Monocyte (primary cell): ENCODE results near the genes CCL7 and SLFN5.

DNA sequence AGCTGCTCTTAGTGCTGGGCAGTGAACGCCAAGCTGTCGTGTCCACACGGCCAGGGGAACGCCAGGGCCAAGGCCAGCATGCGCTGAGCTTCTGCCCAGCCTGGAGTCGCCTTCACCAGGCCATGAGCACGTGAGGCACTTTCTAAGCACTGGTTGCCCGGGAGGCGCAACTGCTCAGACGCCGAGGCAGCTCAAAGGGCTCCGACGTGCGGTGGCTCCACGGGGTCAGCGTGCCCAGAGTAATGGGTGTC is 9.1 kb downstream of the CDK5R1 start:
- PRO-cap, 2 experiments: no peak in any of the 2 experiments

DNA sequence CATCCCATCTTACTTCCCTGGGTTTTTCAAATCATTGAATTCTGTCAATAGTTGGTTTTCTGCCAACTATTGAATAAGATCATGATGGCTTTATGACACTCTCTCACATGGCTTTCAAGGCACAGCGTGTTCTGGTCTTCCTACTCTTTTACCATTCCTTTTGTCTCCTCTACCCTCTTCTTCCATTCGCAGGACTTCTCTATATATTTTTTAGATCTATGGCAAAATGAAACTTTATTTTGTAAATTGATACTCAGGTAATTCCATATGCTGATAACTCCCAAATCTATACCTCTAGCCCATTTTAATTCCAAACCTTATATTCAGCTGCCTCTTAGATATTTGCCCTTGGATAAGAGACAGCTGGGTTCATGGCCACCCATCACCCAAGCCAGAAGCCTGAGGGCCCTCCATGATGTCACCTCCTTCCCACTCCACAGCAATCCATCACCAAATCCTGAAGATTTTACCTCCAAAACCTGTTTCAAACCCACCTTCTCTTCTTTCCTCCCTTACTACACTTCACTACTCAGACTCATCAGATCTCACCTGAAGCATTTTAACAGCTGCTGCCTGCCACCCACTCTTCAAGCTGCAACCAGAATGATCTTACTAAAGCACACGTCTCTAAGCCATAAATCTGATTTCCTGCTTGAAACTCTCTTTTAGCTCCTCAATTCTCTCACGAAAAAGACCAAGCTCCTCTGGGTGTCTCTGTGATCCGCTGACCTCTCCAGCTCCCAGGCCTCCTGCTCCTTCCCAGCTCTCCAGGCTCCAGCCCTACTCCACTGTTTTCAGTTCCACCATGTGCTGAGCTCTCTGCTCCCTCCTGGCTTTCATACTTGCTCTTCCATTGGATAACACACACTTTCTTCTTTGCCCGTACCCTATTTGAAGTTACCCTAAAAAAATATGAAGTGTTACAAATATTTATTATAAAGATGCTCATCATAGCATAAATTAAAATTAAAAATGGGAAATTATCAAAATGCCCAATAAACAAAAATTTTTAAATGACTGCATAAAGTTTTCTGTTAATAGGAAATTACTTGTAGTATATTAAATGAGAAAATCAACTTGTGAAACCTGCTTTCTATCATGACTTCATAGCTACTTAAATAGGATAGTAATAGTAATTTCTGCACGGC is 46.5 kb downstream of the CDK5R1 start:
- PRO-cap, 2 experiments: no peak in any of the 2 experiments

DNA sequence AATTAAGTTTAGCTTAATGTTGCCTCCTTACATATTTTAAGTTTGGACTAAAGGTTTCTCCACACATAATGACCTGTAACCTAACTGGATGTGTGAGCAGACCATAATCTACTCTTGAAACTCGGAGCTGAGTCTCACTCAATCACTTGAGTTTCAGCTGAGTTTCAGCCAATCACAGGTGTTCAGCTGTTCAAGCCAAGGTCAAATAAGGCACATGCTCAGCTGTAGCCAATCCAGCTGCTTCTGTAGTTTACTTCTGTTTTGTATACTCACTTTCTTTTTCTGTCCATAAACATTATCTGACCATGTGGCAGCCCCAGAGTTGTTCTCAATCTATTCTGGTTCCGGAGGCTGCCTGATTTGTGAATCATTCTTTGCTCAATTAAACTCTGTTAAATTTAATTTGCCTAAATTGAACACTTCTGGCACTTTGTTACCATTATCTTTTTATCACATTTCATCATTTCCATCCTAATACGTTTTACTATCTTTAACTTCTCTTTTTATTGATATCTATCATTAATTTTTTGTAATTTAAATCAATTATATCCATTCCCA is 72.6 kb downstream of the CDK5R1 start:
- PRO-cap, 2 experiments: no peak in any of the 2 experiments

- PRO-cap, 2 experiments: no peak in any of the 2 experiments
These were observed 85.9 kb downstream of the CDK5R1 start for GRCh38 chr17:32572563-32573298.

DNA sequence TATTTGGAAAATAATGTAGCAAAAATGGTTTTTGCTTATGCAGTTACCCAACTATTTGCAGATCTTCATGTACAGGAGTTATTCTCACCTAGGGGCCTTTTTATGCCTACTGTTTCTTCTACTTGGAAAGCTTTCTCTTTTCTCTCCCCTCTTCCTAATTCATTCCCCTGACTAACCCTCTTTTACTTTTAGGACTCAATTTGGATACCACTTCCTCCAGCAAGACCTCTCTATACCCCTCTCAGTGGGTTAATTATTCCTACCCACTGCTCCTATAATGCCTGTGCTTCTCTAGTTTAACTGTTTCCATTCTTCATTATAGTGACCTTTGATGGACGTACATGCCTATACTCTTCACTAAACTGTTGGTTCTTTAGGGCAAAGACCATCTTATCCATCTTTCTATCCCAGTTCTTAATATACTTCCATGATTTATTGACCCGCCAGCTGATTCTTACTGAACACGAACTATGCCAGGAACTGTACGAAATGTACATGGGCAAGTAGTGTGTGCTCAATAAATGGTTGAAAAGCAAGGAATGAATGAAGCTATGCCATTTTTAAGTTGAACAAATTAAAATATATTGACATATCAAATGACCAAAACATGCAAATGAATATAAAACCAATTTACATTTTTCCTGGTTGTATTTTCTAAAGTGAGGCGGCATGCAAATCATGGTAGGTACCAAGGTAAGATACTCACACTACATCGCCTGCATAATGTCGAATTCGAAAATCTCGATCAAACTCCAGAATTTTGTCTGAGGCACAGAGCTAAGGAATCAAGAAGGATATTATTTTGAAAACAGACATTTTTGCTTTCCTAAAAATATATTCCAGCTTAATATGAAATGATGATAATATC is 128.5 kb downstream of the MYO1D start:
- PRO-cap, 2 experiments: no peak in any of the 2 experiments

GRCh38 chr17:32772848-32773740 is 103.8 kb downstream of the MYO1D start:
- PRO-cap, 2 experiments: no peak in any of the 2 experiments

DNA sequence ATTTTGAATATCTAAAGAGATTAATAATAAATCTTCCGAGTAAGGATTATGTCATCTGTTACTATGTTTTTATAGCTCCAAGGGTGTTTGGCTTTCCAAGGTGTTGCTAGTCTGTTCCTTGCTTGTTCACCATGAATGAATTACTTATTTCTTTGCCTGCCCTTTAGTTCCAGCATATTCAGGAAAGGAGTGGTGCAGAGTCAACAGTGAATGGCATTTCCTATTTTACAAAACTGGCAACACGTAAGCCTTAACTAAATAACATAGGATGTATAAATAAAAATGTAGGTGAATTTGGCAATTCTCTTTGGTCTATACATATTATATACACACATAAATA is 70.3 kb downstream of the MYO1D start:
- PRO-cap, 2 experiments: no peak in any of the 2 experiments

GRCh38 chr17:32936776-32937697 is 9.1 kb downstream of the TMEM98 start:
- PRO-cap, 2 experiments: no peak in any of the 2 experiments

DNA sequence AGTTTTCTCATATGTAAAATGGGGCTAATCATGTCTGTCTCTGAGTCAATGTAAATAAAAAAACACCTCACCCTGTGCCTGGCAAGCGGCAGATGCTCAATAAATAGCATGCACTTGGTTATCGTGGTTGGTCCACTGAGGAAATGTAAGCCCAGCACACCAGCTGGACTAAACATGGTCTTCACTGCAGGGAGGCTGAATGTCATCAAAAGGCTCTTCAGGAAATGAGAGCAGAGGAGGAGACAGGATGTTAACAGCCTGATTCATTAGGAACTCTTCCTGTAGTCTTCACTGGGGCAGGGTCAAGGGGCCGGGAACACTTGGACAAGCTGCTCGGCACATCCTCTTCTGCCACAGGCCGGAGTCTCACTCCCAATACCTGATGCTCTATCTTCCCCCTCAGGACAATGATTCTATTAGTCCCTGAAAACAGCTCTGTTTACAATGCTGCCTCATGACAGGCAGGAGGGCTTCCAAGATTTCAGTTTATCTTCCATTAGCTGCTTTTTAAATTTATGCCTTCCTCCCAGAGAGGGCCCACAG is 213.7 kb upstream of the ASIC2 start:
- PRO-cap, 2 experiments: no peak in any of the 2 experiments

GRCh38 chr17:33516517-33517178 is 223.6 kb upstream of the ASIC2 start:
- PRO-cap, 2 experiments: no peak in any of the 2 experiments

DNA sequence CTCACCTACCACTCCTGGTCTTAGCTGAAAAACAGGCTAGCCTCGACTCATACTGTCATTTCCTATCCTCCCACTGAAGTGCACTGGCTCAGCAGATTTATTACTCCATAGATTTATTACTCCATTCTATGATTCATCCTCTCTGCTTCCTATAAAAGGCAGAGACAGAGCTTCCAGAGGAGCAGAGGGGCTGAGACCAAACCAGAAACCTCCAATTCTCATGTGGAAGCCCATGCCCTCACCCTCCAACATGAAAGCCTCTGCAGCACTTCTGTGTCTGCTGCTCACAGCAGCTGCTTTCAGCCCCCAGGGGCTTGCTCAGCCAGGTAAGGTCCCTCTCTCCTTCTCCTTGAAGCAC is at the start of gene CCL7:
TSS of gene CCL7 (plus strand) at position 181 of the 358 bp plus-strand sequence.
- PRO-cap, 2 experiments: peak in 2 of 2 experiments; most common plus-strand start position 184 of the sequence (in 2)

GRCh38 chr17:34298144-34298522 is 12.6 kb downstream of the CCL11 start:
- PRO-cap, 2 experiments: no peak in any of the 2 experiments

- PRO-cap, 2 experiments: no peak in any of the 2 experiments
These were observed 1.4 kb downstream of the TMEM132E start for GRCh38 chr17:34580586-34581442.

GRCh38 chr17:35051074-35051662 is 12.3 kb downstream of the RFFL start:
- PRO-cap, 2 experiments: peak in 1 of 2 experiments; most common plus-strand start chr17:35051395 (in 1)

- PRO-cap, 2 experiments: no peak in any of the 2 experiments
These were observed 16.6 kb upstream of the RFFL start for GRCh38 chr17:35079970-35080548.

DNA sequence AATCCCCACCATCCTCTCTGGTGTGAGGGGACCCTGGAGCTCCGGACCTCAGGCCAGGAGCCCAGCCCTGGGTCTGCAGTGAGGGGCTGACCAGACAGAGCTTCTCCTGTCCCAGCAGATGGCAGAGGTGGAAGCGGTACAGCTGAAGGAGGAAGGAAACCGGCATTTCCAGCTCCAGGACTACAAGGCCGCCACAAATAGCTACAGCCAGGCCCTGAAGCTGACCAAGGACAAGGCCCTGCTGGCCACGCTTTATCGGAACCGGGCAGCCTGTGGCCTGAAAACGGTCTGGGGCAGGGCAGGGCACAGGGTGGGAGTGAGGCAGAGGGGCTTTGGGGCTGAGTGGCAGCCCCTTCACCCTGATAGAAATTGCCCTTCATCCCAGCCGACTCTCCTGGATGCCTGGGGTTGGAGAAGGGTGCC is 540 bp downstream of the UNC45B start:
- PRO-cap, 2 experiments: no peak in any of the 2 experiments

GRCh38 chr17:35242812-35243424 is at the start of gene SLFN5:
Gene SLFN5, plus strand, starts transcription at chr17:35243072.
- PRO-cap, 2 experiments: peak in 2 of 2 experiments; most common plus-strand start chr17:35243072 (in 2); most common minus-strand start chr17:35242919 (in 2)

DNA sequence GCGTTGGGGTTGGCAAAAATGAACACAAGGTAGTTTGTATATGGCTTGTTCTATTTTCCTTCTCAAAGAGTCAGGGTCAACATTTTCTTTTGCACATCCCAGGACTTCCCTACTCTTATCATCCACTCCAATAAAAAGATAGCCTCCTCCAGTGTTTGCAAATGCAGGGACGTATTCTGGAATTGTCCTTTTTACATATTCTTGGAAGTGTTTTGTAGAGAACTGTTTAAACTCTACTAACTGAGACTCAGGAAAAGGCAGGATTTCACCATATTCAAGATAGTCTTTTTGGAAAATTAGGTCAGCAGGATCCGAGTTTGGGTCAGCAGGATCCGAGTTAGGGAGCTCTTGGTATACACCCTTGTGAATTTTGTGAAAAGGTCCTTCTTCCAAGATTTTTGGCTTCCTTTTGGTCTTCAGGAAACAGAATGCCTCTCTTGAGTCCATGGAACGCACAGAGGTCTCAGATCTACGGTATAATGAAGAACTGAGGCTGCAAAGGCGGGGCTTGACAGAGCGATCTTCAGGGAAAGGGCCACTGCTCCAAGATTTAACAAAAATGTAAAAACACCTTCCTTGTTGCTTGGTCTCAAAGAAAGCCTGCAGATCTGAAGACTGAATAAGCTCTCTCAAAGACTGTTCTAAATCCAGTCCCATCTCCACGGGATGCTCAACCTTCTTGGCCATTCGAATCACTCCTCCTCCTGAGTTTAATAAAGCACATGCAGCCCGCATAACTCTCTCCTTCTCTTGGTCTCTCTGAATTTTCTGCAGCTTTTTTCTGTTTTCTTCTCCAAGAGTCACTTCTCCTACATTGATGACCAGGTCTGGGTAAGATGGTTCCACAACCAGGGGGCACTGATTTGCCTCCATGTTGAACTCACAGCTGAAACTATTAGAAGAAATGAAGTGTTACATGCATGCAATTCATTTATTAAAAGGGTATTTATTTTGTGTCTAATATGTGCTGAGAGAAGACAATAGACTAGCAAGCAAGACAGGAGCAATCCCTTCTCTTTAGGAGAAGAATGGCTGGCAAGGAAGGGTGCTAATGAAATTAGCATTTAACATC is 10.2 kb downstream of the SLFN11 start:
- PRO-cap, 2 experiments: no peak in any of the 2 experiments

- PRO-cap, 2 experiments: no peak in any of the 2 experiments
These were observed 438 bp downstream of the SLFN12 start for GRCh38 chr17:35431993-35432131.

DNA sequence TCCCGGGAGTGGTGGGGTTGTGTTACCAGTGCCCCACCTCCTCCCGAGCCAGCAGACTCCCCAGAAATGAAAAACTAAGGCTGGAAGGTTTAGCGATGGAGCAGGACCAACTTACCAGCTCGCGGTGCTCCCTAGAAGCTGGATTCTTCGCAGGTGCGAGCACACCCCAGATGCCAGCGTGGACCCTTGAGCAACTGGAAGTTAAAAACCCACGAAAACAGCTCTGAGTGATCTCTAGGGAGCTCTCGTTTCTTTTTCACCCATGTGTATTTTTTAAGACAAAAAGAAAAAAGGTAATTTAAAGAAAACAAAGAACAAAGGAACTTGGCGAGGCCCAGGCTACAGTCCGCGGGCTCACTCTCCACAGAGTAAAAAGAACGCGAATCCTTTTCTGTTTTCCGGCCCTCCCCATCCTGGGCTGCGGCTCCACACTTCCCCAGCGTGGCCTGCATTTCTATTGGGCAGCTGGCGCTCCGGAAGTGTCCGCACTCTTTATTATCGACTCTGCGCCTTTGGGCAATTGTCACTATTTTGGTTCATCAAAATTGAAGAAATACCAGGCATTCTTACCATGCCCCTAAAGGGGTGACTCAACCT is 588 bp upstream of the SLFN12 start:
- PRO-cap, 2 experiments: no peak in any of the 2 experiments